Measurements from ENCODE around the genes RCAN1 and DOP1B.

DNA sequence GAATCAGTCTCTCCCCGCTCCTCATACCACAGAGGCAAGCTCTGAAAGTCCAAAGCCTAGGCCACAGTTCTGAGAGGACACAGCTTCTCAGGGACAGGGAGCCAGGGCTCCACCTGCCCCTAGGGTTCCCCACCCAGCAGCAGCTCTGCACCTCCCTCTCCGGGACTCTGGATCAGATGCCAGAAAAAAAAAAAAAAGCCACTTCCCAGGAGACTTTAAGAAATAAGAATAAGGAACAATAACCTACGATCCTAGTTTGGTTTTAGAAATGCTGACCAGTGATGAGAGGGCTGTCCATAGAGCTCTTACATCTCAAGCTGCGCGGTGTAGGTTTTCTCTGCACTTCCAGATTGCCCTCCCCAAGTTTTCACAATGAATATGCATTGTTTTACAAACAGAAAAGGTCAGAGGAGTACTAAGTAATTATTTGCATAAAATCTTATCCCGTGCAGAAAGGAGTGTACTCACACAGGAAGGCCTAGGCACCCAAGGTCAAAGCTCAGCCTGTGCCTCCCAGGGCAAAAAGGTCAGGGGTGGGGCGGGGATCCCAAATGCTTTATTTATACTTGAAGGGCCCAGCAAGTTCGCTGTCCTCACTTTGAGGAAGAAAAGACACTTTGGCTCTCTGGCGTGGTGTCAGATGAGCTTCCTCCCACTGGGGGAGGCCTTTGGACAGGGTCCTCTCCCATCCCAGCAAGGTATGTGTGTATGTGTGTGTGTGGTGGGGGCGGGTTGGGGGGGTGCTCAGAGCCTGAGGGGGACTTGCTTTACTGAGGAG is 10.2 kb upstream of the KCNE1 start:
- RRBS = no CpG with 5 or more reads among the region's 10 CpGs

- RRBS = under 1% methylated on average over 52 of the region's 132 CpGs
Measured at GRCh38 chr21:34614589-34615614, at the start of gene RCAN1. Gene RCAN1, minus strand, starts transcription at chr21:34615113.

DNA sequence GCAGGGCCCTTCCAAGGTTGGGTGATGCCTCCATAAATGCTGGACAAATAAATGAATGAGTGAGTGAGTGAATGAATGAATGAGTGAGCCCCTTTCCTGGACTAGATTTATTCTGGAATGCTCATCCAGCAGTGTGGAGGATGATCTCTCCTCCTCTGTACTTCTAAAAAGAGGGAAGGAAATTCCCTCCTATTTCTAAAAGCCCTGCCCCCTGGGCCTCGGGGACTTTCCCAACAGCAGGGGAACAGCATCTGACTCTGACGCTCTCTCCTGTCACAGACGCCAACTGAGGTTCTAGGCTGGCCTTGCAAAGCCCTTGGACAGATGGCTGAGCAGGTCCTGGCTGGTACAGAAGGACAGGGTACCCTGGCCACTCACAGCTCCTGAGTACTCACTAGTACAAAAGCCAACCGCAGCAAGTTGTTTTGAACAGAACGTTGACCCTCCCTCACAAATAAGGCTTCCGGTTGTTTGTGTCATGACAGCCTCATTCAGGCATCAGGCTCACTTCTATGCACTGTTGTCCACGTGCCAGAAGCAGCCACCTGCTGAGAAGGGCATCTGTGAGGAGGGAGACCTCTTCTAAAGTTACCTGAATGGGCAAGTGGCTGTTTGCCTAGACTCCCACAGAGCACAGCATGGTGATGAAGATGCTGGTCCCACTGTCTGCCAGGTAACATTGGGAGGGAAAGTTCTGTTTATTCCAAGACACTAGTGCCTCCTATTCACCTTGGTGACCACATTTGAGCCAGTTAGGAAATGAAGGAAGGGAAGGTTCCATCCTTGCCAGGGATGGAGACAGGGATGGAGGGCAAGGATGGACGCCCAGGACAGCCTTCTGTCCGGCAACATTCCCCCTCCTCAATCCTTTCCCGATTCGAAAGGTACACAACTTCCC is 176.0 kb downstream of the CLIC6 start:
- RRBS = no CpG with 5 or more reads among the region's 11 CpGs

DNA sequence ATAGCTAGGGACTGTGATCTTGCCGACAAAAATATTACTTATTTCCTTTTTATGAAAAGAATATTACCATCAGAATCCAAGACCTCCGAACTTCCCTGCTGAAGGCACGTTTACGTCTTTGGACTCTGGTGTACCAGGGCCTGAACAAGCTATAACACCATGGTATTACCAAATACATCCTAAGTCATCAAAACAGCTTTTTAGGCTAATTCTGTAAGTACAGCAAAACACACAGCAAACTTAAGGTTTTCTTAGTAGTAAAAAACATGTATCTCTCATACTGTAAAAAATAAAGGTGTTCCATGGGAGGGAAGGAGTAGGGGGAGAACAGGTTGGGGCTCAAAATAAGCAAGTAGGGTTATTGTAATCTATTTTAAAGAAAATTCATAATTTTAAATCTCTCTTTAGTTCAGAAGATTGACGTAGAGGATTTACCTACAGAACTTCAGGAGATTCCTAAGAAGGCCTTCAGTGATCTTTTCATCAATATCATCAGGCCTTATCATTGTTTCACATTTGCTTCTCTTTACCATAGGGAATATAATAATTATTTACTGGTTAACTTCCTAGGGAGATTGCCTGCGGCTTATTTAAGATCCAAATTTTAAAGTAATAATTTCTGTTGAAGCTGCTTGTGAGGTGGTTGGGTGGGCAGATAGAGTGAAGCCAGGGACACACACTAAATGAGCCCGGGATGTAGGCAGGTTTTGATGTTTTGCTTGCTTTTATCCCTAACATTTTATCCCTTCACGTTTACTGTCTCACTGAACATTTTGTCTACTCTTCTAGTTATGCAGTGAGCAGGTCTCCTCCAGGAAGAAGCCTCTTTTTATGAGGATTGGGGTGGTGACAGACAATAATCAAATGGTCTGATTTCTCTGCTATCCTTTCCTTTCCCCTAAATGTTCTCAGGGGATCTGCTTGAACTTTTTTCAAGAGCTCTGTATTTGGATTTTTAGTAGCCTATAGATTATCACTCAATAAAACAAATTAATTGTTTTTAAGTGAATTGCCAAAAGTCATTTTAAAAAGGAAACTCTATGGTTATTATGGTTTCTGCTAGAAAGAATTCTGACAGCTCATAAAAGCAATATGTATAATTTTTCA is 164.8 kb downstream of the RUNX1 start:
- RRBS = no CpG with 5 or more reads among the region's 8 CpGs

- RRBS = 0% methylated on average over 9 of the region's 62 CpGs
Measured at GRCh38 chr21:34887703-34888783, 161.1 kb downstream of the RUNX1 start.

DNA sequence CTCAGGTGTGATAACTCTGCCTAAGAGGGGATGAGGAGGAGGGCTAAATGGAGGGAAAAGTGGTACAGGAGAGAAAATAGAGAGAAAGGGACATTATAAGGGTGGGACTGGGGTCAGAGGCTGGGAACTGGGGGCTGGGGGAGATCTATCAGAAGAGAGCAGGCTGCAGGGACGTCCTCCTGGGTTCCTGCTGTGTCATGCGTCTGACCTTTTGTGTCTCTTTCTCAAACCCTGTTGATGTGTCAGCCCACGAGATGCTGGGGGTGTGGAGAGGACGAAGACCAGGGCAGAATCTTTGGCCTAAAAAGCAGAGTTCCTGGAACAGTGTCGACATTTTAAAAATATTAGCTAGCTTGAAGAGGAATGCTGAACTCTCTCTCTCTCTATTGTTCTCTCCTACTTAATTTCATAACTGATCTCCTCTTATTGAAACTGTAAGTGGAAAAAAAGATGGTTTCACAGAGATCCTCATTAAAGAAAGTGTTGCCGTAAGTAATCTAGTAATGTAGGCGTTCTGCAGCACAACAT is 52.8 kb downstream of the RUNX1 start:
- RRBS = no CpG with 5 or more reads among the region's 7 CpGs

DNA sequence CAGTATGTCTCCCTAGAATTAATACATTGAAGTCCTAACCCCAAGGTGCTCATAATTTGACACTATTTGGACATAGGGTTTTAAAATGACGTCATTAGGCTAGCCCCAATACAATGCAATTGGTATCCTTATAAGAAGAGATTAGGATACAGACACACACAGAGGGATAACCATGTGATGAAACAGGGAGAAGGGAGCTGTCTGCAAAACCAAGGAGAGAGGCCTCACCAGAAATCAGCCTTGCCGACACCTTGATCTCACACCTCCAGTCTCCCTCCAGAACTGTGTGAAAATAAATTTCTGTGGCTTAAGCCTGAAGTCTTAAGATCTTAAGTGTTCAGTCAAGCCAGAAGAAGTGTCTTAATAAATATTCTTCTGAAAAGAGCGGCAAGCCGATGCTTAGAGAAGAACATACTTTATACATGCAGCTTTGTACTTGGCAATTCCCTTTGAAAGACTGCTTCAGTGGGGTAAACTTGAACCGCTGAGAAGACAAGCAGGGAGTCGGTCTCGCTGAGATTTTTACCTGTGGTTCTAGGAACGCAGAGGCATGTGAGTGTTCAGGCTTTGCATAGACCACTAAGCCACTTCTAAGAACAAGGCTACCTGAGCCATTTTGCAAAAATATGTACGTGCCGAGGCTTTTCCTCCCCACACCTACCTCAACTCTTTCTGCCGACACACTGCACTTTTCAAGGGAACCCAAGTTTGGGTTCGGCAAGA is 3.6 kb downstream of the RUNX1 start:
- RRBS = no CpG with 5 or more reads among the region's 12 CpGs

GRCh38 chr21:35046099-35046664 is 2.9 kb downstream of the RUNX1 start:
- RRBS = no CpG with 5 or more reads among the region's 13 CpGs

- RRBS = no CpG with 5 or more reads among the region's 12 CpGs
Measured at GRCh38 chr21:35072789-35073440, 23.8 kb upstream of the RUNX1 start.

- RRBS = no CpG with 5 or more reads among the region's 5 CpGs
Measured at GRCh38 chr21:35477998-35478706, 429.1 kb upstream of the RUNX1 start.

GRCh38 chr21:35852681-35853081 is 207.6 kb downstream of the SETD4 start:
- RRBS = no CpG with 5 or more reads among the region's 5 CpGs

GRCh38 chr21:35964107-35964395 is 96.3 kb downstream of the SETD4 start:
- RRBS = no CpG with 5 or more reads among the region's 3 CpGs

GRCh38 chr21:36156727-36157859 is at the start of gene DOP1B:
Gene DOP1B, plus strand, starts transcription at chr21:36156824.
- RRBS = 2% methylated on average over 63 of the region's 95 CpGs

DNA sequence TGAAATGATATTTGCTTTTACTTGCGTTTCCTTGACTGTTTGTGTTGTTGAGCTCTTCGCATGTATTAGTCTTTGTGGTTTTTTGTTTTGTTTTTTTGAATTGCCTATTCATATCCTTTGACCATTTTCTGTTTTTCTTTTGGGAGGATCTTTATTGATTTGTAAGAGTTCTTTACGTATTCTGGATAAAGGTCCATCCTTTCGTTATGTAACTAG is 1.2 kb downstream of the MORC3 start:
- RRBS = no CpG with 5 or more reads among the region's 4 CpGs

GRCh38 chr21:36481374-36482235 is 1.7 kb upstream of the CLDN14 start:
- RRBS = no CpG with 5 or more reads among the region's 11 CpGs

- RRBS = no CpG with 5 or more reads among the region's 30 CpGs
Measured at GRCh38 chr21:36700456-36700961, 1.6 kb downstream of the SIM2 start.

DNA sequence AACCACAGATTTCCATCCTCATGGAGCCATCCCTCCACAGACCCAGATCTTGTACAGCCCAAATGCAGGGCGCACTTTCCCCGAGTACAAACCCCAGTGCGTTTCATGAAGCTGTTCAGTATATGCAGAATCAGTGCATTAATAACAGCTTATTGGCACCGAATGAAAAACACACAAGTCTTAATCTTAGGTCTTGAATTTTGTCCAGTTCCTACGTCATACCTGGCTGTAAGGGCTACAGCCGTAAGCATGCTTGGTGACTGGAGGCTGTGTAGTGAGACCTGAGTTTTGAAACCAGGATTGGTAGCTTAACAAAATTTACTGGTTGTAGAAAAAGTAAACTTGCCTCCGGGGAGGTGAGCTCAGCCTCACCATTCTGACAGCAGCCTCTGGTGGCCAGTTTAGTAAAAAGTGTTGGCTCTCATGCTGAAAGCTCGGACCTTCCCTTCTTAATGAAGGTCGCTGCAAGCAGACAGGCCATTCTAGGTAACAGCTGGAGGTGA is 49.1 kb downstream of the HLCS start:
- RRBS = no CpG with 5 or more reads among the region's 9 CpGs

- RRBS = 1% methylated on average over 35 of the region's 119 CpGs
Measured at GRCh38 chr21:36989473-36990653, 16.6 kb upstream of the RIPPLY3 start.

DNA sequence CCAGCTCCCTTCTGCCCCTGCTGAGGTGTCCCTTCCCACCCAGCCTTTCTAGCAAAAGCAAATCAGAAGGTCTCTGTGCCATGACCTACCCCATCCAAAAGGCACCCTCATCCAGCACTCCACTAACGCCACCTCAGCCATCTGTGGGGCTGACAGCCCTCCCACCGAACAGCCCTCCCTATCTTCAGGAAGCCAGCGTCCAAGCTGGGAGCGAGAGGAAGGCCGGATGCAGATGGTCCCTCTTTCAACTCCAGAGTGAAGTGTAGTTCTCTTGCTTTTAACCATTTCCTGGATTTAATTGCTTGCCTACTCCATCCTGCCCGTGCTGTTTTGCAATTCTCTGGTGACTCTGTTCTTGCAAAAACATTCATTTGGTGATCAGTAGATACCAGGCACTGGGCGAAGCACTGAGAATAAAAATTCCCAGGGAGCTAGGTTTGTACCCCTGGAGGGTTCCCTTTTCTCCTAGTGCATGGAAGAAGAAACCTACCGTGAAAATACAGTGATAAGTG is 8.2 kb upstream of the DYRK1A start:
- RRBS = no CpG with 5 or more reads among the region's 8 CpGs

GRCh38 chr21:37433681-37434331 is 67.2 kb downstream of the DYRK1A start:
- RRBS = no CpG with 5 or more reads among the region's 7 CpGs

Data from GM12891 (cell line).